ENCODE measurements around a stretch of chr2.

DNA sequence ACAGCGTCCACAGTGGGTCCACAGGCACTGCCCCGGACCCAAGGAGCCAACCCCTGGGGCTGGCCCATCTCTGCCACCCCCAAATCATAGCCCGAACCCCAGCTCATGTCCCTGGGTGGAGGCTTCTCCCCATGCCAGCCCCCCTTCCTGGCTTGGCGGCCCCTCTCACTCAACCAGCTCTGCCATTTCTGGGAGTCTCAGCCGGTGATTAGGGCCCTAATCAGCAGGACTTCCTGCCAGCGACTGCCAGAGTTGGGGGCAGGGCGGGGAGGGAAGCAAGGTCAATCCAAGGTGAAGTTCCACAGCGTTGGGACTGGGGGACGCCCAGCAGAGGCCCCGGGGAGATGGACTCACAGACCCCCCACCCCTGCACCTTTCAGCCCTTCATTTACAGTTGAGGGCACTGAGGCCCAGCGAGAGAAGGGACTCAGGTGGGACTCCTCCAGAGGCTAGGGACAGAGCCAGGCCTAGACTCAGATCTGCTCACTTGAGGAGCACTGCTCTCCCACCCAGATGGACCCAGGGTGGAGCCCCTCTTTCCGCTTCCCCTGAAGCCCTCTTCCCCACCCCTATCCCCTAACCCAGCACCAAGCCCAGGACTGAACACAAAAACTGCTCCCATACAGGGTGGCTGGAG is 65.3 kb downstream of the TNS1 start:
- RAMPAGE, long total RNA = no peak
- RRBS = no CpG with 5 or more reads among the region's 12 CpGs
PRO-cap:
- standard = unidirectional peak, minus-strand start at position 190 of the sequence
- CoPRO, capped RNA only, 2 experiments = no peak in any of the 2 experiments
- CoPRO, capped and uncapped RNA, 2 experiments = no peak in any of the 2 experiments
- CoPRO, uncapped RNA only, 2 experiments = no peak in any of the 2 experiments
CAGE:
- cytosol, long polyA plus RNA = no peak
- long polyA plus RNA = no peak
- nucleolus, long total RNA = no peak
- nucleus, long polyA plus RNA = no peak

DNA sequence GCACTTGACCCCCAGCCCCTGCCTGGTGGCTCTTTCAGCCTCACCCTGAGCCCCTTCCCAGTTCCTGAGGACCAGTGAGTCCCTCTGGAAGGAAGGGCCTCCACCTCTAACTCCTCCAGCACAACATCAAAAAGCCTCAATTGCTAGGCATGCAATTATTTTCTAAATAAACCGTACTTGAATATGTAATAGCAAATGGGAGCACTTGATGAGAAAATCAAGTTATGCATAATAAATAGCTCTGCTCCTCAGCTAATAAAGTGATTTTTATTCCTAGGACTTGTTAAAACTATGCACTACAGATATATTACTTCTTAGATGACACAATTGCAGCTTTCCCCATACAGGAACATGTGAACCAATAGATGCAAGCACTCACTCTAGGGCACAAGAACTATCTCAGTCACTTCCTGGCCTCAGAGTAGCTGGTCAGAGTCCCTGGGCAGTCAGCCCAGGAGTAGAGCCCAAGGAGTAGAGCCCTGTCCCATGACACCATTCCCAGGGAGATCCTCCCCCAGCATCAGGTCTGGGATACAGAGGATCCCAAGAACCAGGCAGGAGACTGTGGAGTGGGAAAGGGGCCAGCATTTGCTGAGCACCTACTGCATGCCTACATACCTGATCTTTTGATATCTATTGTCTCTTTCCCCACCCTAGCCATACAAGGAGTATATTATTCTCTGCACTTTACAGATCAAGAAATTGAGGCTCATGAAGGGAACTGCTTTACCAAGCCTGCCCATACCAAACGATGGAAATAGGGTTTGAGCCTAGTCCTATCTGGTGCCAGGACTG is 2.7 kb downstream of the TNS1 start:
- RAMPAGE, long total RNA = no peak
- RRBS = no CpG with 5 or more reads among the region's 2 CpGs
PRO-cap:
- standard = no peak
- CoPRO, capped RNA only, 2 experiments = no peak in any of the 2 experiments
- CoPRO, capped and uncapped RNA, 2 experiments = no peak in any of the 2 experiments
- CoPRO, uncapped RNA only, 2 experiments = no peak in any of the 2 experiments
CAGE:
- cytosol, long polyA plus RNA = no peak
- long polyA plus RNA = no peak
- nucleolus, long total RNA = no peak
- nucleus, long polyA plus RNA = no peak

GRCh38 chr2:218216725-218216887 is 383 bp upstream of the ARPC2 start:
- RAMPAGE, long total RNA = no peak
- RRBS = no CpG with 5 or more reads among the region's 6 CpGs
PRO-cap:
- standard = no peak
- CoPRO, capped RNA only, 2 experiments = no peak in any of the 2 experiments
- CoPRO, capped and uncapped RNA, 2 experiments = no peak in any of the 2 experiments
- CoPRO, uncapped RNA only, 2 experiments = no peak in any of the 2 experiments
CAGE:
- cytosol, long polyA plus RNA = no peak
- long polyA plus RNA = no peak
- nucleolus, long total RNA = no peak
- nucleus, long polyA plus RNA = no peak

DNA sequence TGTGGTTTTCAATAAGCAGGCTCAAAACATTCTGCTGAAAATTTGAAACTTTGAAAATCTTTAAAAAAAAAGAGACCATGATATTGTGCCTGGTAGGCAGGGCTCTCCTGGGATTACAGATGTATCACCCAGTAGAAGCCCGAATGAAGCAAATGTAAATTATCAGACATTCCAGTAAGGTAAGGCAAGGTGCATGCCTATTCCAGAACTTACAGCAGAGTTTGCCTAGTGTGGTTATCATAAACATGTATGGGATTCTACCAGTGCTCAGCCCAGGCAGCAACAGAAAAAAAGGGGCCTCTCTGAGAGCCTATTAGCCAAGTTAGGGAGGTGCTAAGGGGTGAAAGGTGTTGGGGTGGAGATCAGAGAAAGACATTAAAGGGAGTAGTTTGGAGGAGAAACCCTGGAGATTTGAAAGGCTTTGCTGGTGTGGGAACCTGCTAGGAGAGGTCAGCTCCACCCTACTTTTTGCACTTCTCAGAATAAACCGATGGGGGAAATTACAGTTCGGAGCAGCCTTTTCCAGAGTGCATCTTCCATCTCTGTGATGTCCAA is 2.9 kb downstream of the ARPC2 start:
- RAMPAGE, long total RNA = no peak
- RRBS = no CpG with 5 or more reads among the region's 3 CpGs
PRO-cap:
- standard = no peak
- CoPRO, capped RNA only, 2 experiments = no peak in any of the 2 experiments
- CoPRO, capped and uncapped RNA, 2 experiments = no peak in any of the 2 experiments
- CoPRO, uncapped RNA only, 2 experiments = no peak in any of the 2 experiments
CAGE:
- cytosol, long polyA plus RNA = no peak
- long polyA plus RNA = no peak
- nucleolus, long total RNA = no peak
- nucleus, long polyA plus RNA = no peak

DNA sequence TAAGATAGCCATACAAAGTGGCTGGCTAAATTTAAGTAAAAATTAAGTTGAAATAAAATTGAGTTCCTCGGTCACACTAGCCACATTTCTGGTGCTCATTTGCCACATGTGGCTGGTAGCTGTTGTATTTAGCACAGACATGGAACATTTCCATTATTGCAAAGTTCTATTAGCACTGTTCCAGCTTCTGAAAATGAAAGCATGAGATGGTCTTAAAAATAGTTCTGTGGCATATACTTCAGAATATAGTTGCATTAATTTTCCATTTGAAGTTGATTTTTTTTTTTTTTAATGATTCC is 3.3 kb downstream of the ARPC2 start:
- RAMPAGE, long total RNA = no peak
- RRBS = no CpG with 5 or more reads among the region's 1 CpG
PRO-cap:
- standard = no peak
- CoPRO, capped RNA only, 2 experiments = no peak in any of the 2 experiments
- CoPRO, capped and uncapped RNA, 2 experiments = no peak in any of the 2 experiments
- CoPRO, uncapped RNA only, 2 experiments = no peak in any of the 2 experiments
CAGE:
- cytosol, long polyA plus RNA = no peak
- long polyA plus RNA = no peak
- nucleolus, long total RNA = no peak
- nucleus, long polyA plus RNA = no peak

DNA sequence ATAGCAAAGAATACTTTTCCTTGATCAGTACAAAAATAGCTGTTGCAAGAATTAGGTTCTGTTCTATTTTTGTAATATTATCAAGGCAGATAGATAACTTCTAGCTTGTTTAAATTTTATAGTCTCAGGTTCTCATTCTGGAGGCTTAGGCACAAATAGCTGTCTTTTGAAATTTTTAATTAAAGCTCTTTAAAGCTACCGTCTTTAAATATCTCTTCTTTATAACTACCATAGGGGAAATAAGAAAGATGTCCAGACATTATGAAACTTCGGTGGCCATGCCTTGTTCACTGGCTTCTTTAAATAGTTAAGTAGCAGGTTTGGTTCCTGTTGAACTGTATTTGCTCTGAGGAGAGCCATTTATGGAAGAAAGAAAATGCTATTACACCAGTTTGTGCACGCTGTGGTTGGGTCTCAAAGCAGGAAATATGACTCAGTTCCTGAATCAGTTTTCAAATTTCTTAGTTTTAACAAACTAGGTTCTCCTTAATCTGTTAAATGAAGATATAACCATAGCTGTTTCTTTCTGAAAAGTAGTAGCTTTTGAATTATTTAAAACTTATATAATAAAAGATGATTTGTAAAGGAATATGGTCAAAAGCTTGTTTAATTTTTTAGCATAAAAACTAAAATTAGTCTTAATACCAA is 12.2 kb downstream of the ARPC2 start:
- RAMPAGE, long total RNA = no peak
- RRBS = no CpG with 5 or more reads among the region's 3 CpGs
PRO-cap:
- standard = no peak
- CoPRO, capped RNA only, 2 experiments = no peak in any of the 2 experiments
- CoPRO, capped and uncapped RNA, 2 experiments = no peak in any of the 2 experiments
- CoPRO, uncapped RNA only, 2 experiments = no peak in any of the 2 experiments
CAGE:
- cytosol, long polyA plus RNA = no peak
- long polyA plus RNA = no peak
- nucleolus, long total RNA = no peak
- nucleus, long polyA plus RNA = no peak

- RAMPAGE, long total RNA = no peak
- RRBS = no CpG with 5 or more reads among the region's 12 CpGs
PRO-cap:
- standard = no peak
- CoPRO, capped RNA only, 2 experiments = no peak in any of the 2 experiments
- CoPRO, capped and uncapped RNA, 2 experiments = no peak in any of the 2 experiments
- CoPRO, uncapped RNA only, 2 experiments = no peak in any of the 2 experiments
CAGE:
- cytosol, long polyA plus RNA = no peak
- long polyA plus RNA = no peak
- nucleolus, long total RNA = no peak
- nucleus, long polyA plus RNA = no peak
Measured at GRCh38 chr2:218236754-218237526, 20.0 kb downstream of the ARPC2 start.

GRCh38 chr2:218263608-218264642 is 3.1 kb downstream of the GPBAR1 start:
- RAMPAGE, long total RNA = no peak
- RRBS = no CpG with 5 or more reads among the region's 22 CpGs
PRO-cap:
- standard = no peak
- CoPRO, capped RNA only, 2 experiments = no peak in any of the 2 experiments
- CoPRO, capped and uncapped RNA, 2 experiments = no peak in any of the 2 experiments
- CoPRO, uncapped RNA only, 2 experiments = peak in 1 of 2 experiments; most common plus-strand start chr2:218263869 (in 1); most common minus-strand start chr2:218263711 (in 1)
CAGE:
- cytosol, long polyA plus RNA = no peak
- long polyA plus RNA = no peak
- nucleolus, long total RNA = no peak
- nucleus, long polyA plus RNA = no peak

DNA sequence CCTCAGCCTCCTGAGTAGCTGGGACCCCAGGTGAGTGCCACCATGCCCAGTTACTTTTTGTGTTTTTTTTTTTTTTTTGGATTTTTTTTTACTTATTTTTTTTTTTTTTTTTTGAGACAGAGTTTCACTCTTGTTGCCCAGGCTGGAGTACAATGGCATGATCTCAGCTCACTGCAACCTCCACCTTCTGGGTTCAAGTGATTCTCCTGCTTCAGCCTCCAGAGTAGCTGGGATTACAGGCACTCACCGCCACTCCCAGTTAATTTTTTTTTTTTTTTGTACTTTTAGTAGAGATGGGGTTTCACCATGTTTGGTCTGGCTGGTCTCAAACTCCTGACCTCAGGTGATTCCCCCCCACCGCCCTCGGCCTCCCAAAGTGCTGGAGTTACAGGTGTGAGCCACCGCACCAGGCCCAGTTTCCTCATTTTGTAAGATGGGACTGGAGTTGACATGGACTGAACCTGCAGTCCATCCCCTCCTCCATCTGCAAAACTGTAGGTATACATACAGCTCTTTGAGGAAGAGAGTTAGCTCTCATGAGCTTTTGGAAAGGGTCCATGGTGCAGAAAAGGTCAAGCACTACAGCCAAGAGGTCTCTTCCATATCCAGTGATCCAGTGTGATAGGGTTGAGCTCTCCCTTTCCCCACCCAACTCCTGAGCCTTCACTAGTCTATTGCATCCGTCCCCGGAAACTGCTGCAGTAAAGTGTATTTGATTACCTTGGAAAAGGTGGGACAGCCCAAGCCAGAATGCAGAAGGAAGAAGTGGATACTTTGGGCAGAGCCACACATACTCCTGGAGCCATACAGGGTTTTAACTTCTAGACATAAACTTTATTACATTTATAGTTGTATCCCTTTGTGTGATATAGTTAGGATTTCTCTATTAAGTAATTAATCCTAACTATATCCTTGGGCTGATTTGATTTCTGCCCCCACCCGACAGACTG is 3.3 kb downstream of the PNKD start:
- RAMPAGE, long total RNA = no peak
- RRBS = no CpG with 5 or more reads among the region's 7 CpGs
PRO-cap:
- standard = no peak
- CoPRO, capped RNA only, 2 experiments = no peak in any of the 2 experiments
- CoPRO, capped and uncapped RNA, 2 experiments = no peak in any of the 2 experiments
- CoPRO, uncapped RNA only, 2 experiments = peak in 2 of 2 experiments; most common plus-strand start position 281 of the sequence (in 1); most common minus-strand start position 225 of the sequence (in 1)
CAGE:
- cytosol, long polyA plus RNA = no peak
- long polyA plus RNA = no peak
- nucleolus, long total RNA = no peak
- nucleus, long polyA plus RNA = no peak

- RAMPAGE, long total RNA = no peak
- RRBS = 2% methylated on average over 32 of the region's 65 CpGs
PRO-cap:
- standard = bidirectional peak, plus-strand start at chr2:218367963, minus-strand start at chr2:218367853
- CoPRO, capped RNA only, 2 experiments = peak in 2 of 2 experiments; most common plus-strand start chr2:218367963 (in 2); most common minus-strand start chr2:218367853 (in 2)
- CoPRO, capped and uncapped RNA, 2 experiments = peak in 2 of 2 experiments; most common plus-strand start chr2:218367963 (in 2); most common minus-strand start chr2:218367853 (in 2)
- CoPRO, uncapped RNA only, 2 experiments = peak in 2 of 2 experiments; most common plus-strand start chr2:218367984 (in 1); most common minus-strand start chr2:218367804 (in 2)
CAGE:
- cytosol, long polyA plus RNA = no peak
- long polyA plus RNA = no peak
- nucleolus, long total RNA = no peak
- nucleus, long polyA plus RNA = no peak
Measured at GRCh38 chr2:218367614-218368342, 11.1 kb downstream of the CATIP start.

DNA sequence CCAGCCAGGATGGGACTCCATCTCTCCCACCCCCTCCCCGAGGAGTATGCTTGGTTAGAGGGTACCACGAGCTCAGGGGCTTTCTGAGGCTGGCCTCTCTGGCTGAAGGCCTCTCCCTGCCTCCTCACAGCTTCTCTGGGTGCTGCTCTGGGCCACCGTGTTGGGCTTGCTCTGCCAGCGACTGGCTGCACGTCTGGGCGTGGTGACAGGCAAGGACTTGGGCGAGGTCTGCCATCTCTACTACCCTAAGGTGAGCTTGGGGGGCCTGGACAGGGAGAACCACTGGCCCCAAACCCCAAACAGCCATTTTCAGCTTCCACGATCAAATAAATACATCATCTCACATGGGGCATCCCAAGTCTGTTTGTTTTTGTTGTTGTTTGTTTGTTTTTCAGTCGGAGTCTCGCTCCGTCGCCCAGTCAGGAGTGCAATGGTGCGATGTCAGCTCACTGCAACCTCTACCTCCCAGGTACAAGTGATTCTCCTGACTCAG is 3.0 kb downstream of the SLC11A1 start:
- RAMPAGE, long total RNA = no peak
- RRBS = no CpG with 5 or more reads among the region's 13 CpGs
PRO-cap:
- standard = no peak
- CoPRO, capped RNA only, 2 experiments = no peak in any of the 2 experiments
- CoPRO, capped and uncapped RNA, 2 experiments = no peak in any of the 2 experiments
- CoPRO, uncapped RNA only, 2 experiments = no peak in any of the 2 experiments
CAGE:
- cytosol, long polyA plus RNA = no peak
- long polyA plus RNA = no peak
- nucleolus, long total RNA = no peak
- nucleus, long polyA plus RNA = no peak

- RAMPAGE, long total RNA = no peak
- RRBS = no CpG with 5 or more reads among the region's 21 CpGs
PRO-cap:
- standard = no peak
- CoPRO, capped RNA only, 2 experiments = no peak in any of the 2 experiments
- CoPRO, capped and uncapped RNA, 2 experiments = no peak in any of the 2 experiments
- CoPRO, uncapped RNA only, 2 experiments = no peak in any of the 2 experiments
CAGE:
- cytosol, long polyA plus RNA = no peak
- long polyA plus RNA = no peak
- nucleolus, long total RNA = no peak
- nucleus, long polyA plus RNA = no peak
Measured at GRCh38 chr2:218392593-218393624, 6.8 kb upstream of the CTDSP1 start.

GRCh38 chr2:218399980-218400180 is 212 bp downstream of the CTDSP1 start:
- RAMPAGE, long total RNA = start-site peak on the plus strand at chr2:218400014-218400069, 47 and 27 reads in 2 replicates
- RRBS = under 1% methylated on average over 7 of the region's 21 CpGs
PRO-cap:
- standard = bidirectional peak, plus-strand start at chr2:218400058, minus-strand start at chr2:218399901; bidirectional peak, plus-strand start at chr2:218400116, minus-strand start at chr2:218400111
- CoPRO, capped RNA only, 2 experiments = peak in 1 of 2 experiments; most common plus-strand start chr2:218400058 (in 1)
- CoPRO, capped and uncapped RNA, 2 experiments = no peak in any of the 2 experiments
- CoPRO, uncapped RNA only, 2 experiments = peak in 1 of 2 experiments; most common plus-strand start chr2:218400091 (in 1)
CAGE:
- cytosol, long polyA plus RNA = start-site peak on the plus strand at chr2:218400012-218400059, 59 and 21 reads in 2 replicates
- long polyA plus RNA = no peak
- nucleolus, long total RNA = no peak
- nucleus, long polyA plus RNA = start-site peak on the plus strand at chr2:218400005-218400072, 58 and 34 reads in 2 replicates

- RAMPAGE, long total RNA = no peak
- RRBS = no CpG with 5 or more reads among the region's 3 CpGs
PRO-cap:
- standard = no peak
- CoPRO, capped RNA only, 2 experiments = no peak in any of the 2 experiments
- CoPRO, capped and uncapped RNA, 2 experiments = no peak in any of the 2 experiments
- CoPRO, uncapped RNA only, 2 experiments = no peak in any of the 2 experiments
CAGE:
- cytosol, long polyA plus RNA = no peak
- long polyA plus RNA = no peak
- nucleolus, long total RNA = no peak
- nucleus, long polyA plus RNA = no peak
Measured at GRCh38 chr2:218404637-218405036, 5.0 kb downstream of the CTDSP1 start.

- RAMPAGE, long total RNA = no peak
- RRBS = 1% methylated on average over 23 of the region's 65 CpGs
PRO-cap:
- standard = bidirectional peak, plus-strand start at chr2:218406252, minus-strand start at chr2:218406255; bidirectional peak, plus-strand start at chr2:218406682, minus-strand start at chr2:218406440
- CoPRO, capped RNA only, 2 experiments = peak in 2 of 2 experiments; most common plus-strand start chr2:218406404 (in 1); most common minus-strand start chr2:218406440 (in 2)
- CoPRO, capped and uncapped RNA, 2 experiments = peak in 1 of 2 experiments; most common plus-strand start chr2:218406404 (in 1); most common minus-strand start chr2:218406403 (in 1)
- CoPRO, uncapped RNA only, 2 experiments = peak in 2 of 2 experiments; most common plus-strand start chr2:218405878 (in 2); most common minus-strand start chr2:218406141 (in 1)
CAGE:
- cytosol, long polyA plus RNA = no peak
- long polyA plus RNA = no peak
- nucleolus, long total RNA = no peak
- nucleus, long polyA plus RNA = start-site peak on the plus strand at chr2:218405826-218405838, 35 and 42 reads in 2 replicates
Measured at GRCh38 chr2:218405744-218406799, 6.4 kb downstream of the CTDSP1 start.

DNA sequence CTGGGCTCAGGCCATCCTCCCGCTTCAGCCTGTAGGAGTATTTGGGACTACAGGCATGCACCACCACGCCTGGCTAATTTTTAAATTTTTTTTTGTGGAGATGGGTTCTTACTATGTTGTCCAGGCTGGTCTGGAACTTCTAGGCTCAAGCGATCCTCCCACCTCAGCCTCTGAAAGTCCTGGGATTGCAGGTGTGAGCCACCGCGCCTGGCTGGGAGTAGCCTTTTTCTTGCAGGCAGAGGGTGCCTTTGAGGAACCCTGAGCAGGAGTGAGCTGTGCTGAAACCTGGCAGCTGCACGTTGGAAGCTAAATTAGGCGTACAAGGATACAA is 8.0 kb downstream of the CTDSP1 start:
- RAMPAGE, long total RNA = no peak
- RRBS = no CpG with 5 or more reads among the region's 7 CpGs
PRO-cap:
- standard = no peak
- CoPRO, capped RNA only, 2 experiments = no peak in any of the 2 experiments
- CoPRO, capped and uncapped RNA, 2 experiments = no peak in any of the 2 experiments
- CoPRO, uncapped RNA only, 2 experiments = no peak in any of the 2 experiments
CAGE:
- cytosol, long polyA plus RNA = no peak
- long polyA plus RNA = no peak
- nucleolus, long total RNA = no peak
- nucleus, long polyA plus RNA = no peak

- RAMPAGE, long total RNA = no peak
- RRBS = no CpG with 5 or more reads among the region's 4 CpGs
PRO-cap:
- standard = no peak
- CoPRO, capped RNA only, 2 experiments = no peak in any of the 2 experiments
- CoPRO, capped and uncapped RNA, 2 experiments = no peak in any of the 2 experiments
- CoPRO, uncapped RNA only, 2 experiments = no peak in any of the 2 experiments
CAGE:
- cytosol, long polyA plus RNA = no peak
- long polyA plus RNA = no peak
- nucleolus, long total RNA = no peak
- nucleus, long polyA plus RNA = no peak
Measured at GRCh38 chr2:218630328-218630841, 22.7 kb downstream of the PLCD4 start.

- RAMPAGE, long total RNA = no peak
- RRBS = no CpG with 5 or more reads among the region's 5 CpGs
PRO-cap:
- standard = no peak
- CoPRO, capped RNA only, 2 experiments = no peak in any of the 2 experiments
- CoPRO, capped and uncapped RNA, 2 experiments = no peak in any of the 2 experiments
- CoPRO, uncapped RNA only, 2 experiments = no peak in any of the 2 experiments
CAGE:
- cytosol, long polyA plus RNA = no peak
- long polyA plus RNA = no peak
- nucleolus, long total RNA = no peak
- nucleus, long polyA plus RNA = no peak
Measured at GRCh38 chr2:218755179-218755744, 26.7 kb upstream of the CYP27A1 start.

Data from K562 (cell line).